Suprapubic skin (tissue), 4 donors: ENCODE measurements around the gene FUCA2.

- PRO-cap, result no peak
- RAMPAGE, long total RNA, 4 experiments, result no peak in any of the 4 experiments
These were observed 944.7 kb upstream of the CITED2 start for GRCh38 chr6:140319202-140319484.

DNA sequence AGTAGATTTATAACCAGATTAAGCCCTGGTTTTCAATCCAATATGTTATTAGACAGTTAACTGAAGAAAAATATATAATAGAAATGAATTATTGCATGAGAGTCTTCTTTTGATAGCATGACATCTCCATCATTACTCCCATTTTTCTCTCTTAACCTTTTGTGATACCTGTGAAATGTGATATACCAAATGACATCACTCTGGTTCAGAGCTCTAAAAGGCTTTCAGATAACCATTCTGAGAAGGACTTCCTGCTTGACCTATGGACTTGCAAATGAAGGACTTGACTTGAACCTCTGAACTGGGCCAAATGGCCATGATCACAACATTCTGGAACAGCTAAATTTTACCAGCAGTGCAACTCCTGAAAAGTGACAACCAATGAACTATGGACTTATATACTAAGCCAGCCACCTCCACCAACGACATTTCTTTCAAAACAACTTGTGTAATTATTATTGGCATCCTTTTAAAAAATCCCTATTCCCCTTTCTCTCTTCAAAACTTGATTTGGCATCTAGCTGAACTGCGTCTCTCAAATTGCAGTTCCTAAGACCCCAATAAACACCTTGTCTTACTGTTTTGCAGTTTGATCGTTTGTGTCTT is 1085.8 kb upstream of the CITED2 start:
- PRO-cap, result no peak
- RAMPAGE, long total RNA, 4 experiments, result no peak in any of the 4 experiments

DNA sequence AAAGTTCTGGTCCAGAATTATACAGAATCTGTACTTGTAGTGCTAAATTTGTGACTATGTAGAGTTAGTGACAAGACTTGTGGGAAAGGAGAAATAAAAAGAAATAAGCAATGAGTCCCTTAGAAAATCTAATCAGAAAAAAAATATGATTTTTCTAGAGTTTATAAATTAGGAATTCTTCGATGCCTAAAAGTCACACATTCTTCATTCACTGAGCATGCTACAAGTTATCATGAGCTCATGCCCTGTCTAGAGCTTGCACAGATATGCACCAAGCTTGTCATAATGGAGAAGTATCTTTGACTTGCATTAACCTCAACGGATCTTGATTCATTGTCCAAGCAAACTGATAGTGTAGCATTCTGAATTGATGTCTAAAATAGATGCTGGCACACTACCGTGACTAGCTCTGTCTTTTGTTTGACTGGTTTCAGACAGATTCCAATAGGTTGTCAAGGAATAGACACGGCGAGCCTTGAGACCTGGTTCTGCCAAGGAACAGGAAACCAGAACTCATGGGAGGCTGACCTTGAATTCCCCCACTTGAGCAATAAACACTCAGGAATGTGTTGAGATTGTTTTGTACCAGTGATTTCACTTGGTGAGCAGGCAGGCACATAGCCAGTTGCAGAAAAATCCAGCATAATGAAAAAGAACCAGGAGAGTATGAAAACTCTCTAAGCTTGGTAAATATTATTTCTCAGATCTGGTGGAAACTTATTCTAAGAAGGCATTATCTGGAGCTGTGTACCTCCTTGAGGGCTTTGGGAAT is 1153.1 kb upstream of the GJE1 start:
- PRO-cap, result no peak
- RAMPAGE, long total RNA, 4 experiments, result no peak in any of the 4 experiments

DNA sequence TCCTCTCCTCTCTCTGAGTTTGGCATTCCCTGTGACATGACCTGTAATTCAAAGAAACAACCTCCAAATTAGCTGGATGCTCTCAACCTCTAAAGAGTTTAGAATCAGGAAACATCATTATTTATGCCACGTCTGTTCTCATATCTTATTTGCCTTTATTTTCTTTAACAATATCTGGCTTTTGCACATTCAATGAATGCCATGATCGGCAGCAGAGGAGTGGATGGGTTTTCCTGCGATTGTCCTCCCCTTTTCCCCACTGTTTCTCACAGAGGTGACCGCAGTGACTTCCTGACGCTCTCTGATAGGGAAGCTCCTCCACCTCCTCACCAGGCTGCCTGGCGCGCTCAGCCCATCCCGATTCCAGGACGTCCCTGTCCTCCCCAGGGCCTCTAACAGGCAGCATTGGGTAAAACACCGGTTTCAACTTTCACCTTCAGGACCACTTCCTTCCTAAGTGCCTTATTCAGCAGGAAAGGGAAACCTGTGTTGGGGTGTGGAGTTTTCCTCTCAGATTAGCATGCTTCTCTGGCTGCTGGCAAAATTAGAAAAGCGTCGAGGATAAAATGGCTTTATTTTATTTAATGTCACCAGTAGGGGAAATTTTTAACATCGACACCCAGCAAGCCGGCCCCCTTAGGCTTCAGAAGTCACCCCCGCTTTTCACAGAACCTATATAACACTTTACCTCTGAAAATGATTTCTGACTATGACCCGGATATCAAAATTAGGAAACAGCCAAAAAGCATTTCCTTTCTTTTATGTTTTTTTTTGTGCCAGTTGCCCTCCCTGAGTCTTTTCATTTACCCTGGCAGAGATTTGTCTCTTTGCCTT is 570.5 kb upstream of the GJE1 start:
- PRO-cap, result no peak
- RAMPAGE, long total RNA, 4 experiments, result no peak in any of the 4 experiments

GRCh38 chr6:141877357-141877972 is 255.3 kb upstream of the GJE1 start:
- PRO-cap, result no peak
- RAMPAGE, long total RNA, 4 experiments, result no peak in any of the 4 experiments

- PRO-cap, result no peak
- RAMPAGE, long total RNA, 4 experiments, result no peak in any of the 4 experiments
These were observed 37.3 kb downstream of the VTA1 start for GRCh38 chr6:142184338-142184874.

DNA sequence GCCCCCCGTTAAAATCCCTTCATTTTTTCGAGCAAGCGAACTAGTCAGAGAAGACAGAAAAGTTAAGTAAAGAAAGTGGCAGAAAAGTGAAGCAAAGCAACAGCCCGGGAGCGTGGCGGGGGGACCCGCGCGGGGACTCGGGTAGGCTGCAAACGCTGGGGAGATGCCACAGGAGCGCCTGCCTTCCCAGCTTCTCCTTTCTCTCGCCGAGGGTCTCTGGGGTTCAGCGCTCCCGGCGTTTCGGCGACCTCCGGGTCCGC is 535 bp upstream of the ADGRG6 start:
- PRO-cap, result no peak
- RAMPAGE, long total RNA, 4 experiments, result no peak in any of the 4 experiments

DNA sequence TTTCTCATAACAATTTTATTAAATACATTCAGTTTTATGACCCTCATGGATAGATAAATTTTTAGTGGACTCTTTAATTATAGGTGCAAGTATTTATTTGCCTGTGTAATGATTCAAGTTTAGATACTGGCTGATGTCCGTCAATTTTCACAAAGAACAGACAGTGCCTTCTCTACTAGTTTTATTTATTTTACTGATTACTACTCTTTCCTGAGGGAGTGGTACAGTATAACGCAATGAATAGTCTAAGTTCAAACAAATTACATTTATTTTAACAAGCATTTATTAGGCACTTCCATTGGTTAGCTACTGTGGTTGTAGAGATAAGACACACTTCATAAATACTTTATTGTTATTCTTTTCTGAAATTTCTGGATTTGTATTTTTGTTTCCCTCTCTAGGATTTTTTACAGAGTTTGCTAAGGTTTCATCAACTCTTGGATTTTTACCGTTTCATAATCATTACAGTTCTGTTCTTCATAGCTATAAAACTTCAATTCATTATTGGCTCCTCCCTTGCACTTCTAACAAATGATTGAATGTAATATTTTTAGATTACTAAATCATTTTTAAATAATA is 74.4 kb downstream of the ADGRG6 start:
- PRO-cap, result no peak
- RAMPAGE, long total RNA, 4 experiments, result no peak in any of the 4 experiments

DNA sequence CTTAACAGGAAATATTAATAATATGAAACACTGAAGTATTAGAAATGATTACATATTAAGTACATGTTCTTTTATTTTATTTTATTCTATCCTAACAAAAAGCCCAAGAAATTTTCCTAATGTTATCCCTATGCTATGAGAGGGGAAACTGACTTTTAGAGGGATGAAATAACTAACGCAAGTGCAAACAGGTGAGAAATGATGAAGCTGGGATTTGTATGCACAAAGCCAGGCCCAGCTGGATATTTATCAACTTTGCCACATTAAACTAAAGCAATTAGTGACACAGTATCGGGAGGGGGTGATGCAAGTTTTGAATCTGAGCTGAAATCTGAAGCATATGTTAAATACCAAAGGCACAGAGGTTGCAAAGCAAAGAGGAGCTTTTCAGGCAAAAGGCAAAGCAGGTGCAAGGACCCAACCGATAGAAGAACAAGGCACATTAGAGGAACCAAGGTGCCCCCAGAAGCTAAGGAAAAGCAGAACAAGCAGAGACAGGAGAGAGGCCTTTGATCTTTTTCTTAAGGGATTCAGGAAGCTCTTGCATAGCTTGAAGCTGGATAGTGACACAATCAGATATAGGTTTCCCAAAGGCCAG is 207.6 kb downstream of the HIVEP2 start:
- PRO-cap, result no peak
- RAMPAGE, long total RNA, 4 experiments, result no peak in any of the 4 experiments

DNA sequence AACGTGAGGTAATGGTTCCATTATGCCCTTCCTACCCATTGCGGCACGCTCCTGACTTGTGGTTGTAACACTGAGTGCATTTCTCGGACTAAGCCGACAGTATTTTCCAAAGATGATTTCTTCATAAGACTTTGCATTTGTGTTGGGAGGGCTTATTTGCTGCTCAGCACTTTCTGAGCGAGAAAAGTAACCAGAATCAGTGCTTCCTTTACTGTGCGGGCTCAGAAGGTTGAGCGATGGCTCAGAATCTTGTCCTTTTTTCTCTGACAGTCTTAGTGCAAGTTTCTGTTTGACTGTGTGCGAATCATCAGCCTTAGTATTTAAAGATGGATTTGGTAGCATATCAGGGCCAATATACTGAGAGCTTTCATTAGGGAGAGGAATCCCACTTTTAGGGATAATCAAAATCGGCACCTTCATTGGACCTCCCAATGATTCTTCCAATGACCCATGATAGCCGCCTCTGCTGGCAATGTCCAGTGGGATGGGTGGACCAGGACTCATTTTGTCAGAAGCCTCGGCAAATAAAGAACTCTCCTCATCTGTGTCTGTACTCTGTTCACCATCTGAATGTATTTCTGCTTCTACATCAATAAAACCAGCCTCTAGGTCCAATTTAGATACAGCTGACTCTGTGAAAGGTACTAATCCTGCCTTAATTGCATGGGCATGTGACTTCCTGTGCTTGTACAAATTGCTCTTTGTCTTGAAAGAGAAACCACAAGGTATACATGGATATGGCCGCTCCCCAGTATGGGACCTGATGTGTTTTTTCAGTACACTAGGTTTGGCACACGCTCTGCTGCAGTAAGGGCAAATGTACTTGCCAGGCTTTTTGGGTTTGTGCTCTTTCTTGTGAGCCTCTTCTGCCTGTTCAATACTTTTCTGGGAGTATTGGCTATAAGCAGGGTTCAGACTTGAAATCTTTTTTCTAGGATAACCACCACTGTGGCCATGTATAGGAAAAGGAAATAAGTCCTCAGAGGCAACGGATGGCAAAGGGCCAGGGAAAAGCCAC is 171.3 kb downstream of the HIVEP2 start:
- PRO-cap, result no peak
- RAMPAGE, long total RNA, 4 experiments, result start-site peak on the minus strand in 1 of 4 experiments, centred at position 208 of the sequence, 28 reads per replicate

GRCh38 chr6:142819674-142819996 is 125.3 kb downstream of the HIVEP2 start:
- PRO-cap, result no peak
- RAMPAGE, long total RNA, 4 experiments, result no peak in any of the 4 experiments

GRCh38 chr6:142819997-142821164 is 124.6 kb downstream of the HIVEP2 start:
- PRO-cap, result no peak
- RAMPAGE, long total RNA, 4 experiments, result no peak in any of the 4 experiments

GRCh38 chr6:142838850-142839397 is 106.1 kb downstream of the HIVEP2 start:
- PRO-cap, result no peak
- RAMPAGE, long total RNA, 4 experiments, result no peak in any of the 4 experiments

GRCh38 chr6:142944390-142944990 is 486 bp downstream of the HIVEP2 start:
- PRO-cap, result bidirectional peak, plus-strand start at chr6:142944711, minus-strand start at chr6:142944589
- RAMPAGE, long total RNA, 4 experiments, result no peak in any of the 4 experiments

- PRO-cap, result bidirectional peak, plus-strand start at chr6:142945581, minus-strand start at chr6:142945173; unidirectional peak, minus-strand start at chr6:142946080
- RAMPAGE, long total RNA, 4 experiments, result no peak in any of the 4 experiments
These were observed 609 bp upstream of the HIVEP2 start for GRCh38 chr6:142945324-142946245.

DNA sequence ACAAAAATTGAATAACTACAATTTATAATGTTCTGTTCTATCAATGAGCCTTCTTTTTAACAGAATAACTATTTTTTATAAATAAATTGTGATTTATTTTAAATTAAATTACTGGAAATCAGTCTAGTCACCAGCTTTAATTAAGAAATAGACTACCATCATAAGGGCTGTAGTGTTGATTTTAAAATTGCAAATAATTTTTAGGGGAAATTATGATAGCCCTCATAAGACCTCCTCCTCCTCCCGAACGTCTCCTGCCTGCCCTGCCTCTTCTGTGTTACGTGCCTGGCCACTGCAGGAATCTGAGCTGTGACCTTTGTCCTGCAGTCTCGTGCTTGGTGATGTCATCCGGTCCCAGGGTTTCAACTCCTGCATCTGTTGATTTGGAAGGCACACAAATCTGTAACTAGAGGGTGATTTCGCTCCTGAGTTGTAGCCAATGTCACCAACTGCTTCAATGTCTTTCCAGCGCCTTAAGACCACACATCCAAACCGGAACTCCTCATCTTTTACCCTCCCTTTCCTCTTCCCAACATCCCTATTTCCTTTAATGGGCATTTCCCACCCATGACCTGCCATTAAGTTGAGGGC is 163.2 kb downstream of the AIG1 start:
- PRO-cap, result no peak
- RAMPAGE, long total RNA, 4 experiments, result no peak in any of the 4 experiments

GRCh38 chr6:143510968-143512258 is at the start of gene FUCA2:
FUCA2 (minus strand) TSS chr6:143511720.
- PRO-cap, result unidirectional peak, plus-strand start at chr6:143511285; unidirectional peak, minus-strand start at chr6:143511689
- RAMPAGE, long total RNA, 4 experiments, result start-site peak on the minus strand in 4 of 4 experiments, at chr6:143511680-143511733 at its widest, 16 to 143 reads per replicate

GRCh38 chr6:143535221-143535772 is 23.8 kb upstream of the FUCA2 start:
- PRO-cap, result no peak
- RAMPAGE, long total RNA, 4 experiments, result no peak in any of the 4 experiments

DNA sequence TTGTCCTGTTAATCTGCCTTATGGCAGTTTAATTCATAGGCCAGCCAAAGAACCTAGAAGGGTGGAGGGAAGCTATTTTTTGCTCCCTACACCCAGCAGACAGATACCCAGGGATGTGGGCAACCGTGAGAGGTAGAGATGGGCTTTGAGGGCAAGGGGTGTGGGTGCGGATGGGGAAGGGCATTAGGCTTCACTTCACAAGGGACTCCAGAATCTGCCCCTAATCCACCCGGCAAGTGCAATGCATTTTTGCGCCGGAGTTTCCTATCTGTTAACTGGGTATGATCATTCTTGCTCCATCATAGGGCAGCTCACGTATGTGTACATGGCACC is 24.7 kb upstream of the FUCA2 start:
- PRO-cap, result no peak
- RAMPAGE, long total RNA, 4 experiments, result no peak in any of the 4 experiments

DNA sequence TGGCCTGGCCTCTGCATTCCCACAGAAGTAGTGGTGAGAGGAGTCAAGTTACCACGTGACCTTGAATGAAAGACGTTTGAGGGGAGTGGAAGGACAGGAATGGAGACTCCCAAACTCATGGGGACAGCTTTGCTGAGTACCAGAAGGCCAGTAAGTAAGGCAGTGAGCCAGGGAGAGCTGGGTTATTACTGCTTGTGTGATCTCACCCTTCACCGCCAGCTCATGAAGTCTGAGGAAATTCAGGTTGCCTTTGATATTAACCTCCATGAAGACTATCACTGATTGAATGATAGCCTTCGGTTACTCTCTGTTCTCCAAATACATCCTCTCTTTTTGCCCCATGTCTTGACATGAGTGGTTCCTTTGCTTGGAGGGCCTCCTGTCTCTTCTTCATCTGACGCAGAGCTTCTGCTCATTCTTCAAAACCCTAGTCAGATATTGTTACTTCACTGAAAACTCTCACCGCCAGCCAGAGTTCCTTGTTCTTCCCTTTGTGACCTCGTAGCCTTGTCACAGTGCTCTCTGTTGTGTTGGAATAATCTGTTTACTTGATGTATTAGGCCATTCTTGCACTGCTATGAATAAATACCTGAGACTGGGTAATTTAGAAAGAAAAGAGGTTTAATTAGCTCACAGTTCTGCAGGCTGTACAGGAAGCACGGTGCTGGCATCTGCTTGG is 50.2 kb upstream of the FUCA2 start:
- PRO-cap, result no peak
- RAMPAGE, long total RNA, 4 experiments, result no peak in any of the 4 experiments